SEM (cell line): ENCODE data around the genes IL27, NUPR1 and NFATC2IP.

DNA sequence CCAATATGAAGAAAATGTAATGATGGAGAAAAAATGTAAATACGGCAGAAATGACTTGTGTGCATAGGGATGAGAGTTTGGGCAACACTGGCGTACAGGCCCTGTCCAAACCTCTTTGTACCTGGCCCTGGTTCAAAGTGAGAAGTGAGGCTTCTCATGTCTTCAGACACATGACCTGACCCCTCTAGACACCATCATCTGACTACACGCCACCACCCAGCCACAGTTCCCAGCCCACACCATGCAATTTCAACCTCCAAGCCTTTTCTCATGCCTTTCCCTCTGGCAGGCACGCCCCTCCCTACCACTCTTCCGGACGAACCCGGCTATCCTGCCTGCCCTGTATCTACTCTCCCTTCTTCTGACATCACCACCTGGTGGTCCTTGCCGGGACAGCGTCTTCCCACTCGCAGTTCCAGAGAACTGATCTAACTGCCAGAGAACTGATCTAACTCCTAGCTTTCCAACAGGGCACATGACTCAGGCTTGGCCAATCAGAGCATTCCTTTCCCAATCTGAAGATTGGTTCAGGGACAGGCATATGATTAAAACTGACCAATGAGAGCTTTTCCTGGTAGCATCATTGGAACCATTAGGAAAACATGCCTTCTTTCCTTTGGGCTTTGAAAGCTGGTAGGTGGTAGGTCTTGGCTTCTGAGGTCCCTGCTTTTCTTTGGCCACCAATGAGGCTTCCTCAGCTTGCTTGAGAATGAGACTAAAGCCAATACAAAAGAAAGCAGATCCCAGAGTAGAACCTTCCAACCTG, 27.0 kb upstream of the IL21R start:
- PRO-cap: unidirectional peak, minus-strand start at position 139 of the sequence; bidirectional peak, plus-strand start at position 608 of the sequence, minus-strand start at position 428 of the sequence

GRCh38 chr16:27449452-27450277, 47.7 kb downstream of the IL21R start:
- PRO-cap: no peak

DNA sequence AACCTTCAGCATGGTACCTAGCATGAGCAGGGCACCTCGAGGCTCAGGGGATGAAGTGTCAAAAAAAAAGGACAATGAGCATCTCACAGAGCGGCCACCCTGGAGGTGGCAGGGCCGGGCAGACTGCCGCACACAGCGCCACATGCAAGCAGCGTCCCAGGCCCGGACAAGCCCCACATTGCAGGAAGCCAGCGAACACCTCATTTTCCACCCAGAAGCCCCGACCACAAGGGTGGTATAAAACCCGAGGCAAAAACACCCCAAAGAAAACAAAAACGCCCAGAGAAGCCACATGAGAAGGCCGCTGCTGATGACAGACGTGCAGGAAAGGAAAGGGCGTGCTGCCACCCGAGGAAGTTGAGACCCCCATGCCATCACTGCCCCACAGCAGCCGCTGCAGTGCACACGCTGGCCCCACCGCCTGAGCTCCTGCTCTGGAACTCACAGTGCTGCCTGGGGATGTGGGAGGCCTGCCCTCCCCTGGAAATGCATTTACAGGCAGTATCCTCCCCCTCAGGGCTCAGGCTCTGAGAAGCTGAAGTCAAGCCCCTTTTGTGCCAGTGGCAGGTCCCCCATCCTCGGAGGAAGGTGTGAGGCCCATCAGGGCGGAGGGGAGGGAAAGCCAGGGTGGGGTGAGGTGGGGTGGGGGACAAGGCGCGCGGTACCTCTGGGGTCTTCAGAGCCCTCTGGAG, 61.8 kb downstream of the IL21R start:
- PRO-cap: no peak

- PRO-cap: no peak
These were observed 115.0 kb downstream of the KATNIP start for GRCh38 chr16:27665053-27665252.

- PRO-cap: no peak
These were observed 199.0 kb downstream of the KATNIP start for GRCh38 chr16:27748821-27749395.

DNA sequence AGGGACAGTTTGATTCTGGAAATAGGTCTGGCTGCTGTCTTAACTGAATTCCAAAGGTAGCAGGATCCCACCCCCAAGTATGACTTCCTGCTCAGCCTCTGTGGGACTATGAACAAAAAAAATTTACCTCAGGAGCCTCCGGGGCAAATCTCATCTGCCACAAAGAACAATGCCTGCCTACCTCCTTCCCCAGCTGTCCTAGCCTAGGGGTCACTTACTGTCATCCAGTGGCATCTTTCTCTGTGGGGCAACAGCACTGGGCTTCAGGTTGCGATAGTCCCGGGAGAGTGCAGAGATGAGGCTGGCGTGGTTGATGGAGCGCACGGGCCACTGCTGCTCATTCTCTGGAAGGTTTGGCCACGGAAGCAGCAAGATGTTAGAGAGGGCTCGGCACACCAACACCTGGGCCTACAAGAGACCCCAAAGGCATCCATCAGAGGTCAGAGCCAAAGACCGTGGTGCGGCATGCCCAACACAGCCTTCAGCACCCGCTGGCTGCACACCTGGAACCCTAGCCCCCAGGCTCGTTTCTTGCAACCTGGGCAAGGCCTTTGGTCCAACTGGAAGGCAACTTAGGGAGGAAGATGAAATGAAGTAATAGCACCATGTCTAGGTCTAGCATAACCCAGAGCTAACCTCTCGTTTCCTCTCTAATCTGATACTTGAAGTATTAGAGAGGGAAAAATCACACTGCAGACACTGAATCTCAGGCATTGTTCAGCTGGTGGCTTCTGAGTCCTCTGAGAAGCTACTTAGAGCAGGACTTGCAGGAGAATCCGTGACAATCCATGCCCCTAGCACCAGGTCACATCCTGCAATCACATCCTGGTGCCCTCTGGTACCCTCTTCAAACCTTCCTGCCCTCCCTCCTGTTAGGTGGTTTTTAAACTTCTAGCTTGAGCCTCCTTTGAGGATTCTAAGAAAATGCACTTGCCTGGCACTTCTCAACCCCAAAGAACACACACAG, 48.4 kb upstream of the GSG1L start:
- PRO-cap: no peak

GRCh38 chr16:28131866-28132667, 68.6 kb upstream of the GSG1L start:
- PRO-cap: no peak

DNA sequence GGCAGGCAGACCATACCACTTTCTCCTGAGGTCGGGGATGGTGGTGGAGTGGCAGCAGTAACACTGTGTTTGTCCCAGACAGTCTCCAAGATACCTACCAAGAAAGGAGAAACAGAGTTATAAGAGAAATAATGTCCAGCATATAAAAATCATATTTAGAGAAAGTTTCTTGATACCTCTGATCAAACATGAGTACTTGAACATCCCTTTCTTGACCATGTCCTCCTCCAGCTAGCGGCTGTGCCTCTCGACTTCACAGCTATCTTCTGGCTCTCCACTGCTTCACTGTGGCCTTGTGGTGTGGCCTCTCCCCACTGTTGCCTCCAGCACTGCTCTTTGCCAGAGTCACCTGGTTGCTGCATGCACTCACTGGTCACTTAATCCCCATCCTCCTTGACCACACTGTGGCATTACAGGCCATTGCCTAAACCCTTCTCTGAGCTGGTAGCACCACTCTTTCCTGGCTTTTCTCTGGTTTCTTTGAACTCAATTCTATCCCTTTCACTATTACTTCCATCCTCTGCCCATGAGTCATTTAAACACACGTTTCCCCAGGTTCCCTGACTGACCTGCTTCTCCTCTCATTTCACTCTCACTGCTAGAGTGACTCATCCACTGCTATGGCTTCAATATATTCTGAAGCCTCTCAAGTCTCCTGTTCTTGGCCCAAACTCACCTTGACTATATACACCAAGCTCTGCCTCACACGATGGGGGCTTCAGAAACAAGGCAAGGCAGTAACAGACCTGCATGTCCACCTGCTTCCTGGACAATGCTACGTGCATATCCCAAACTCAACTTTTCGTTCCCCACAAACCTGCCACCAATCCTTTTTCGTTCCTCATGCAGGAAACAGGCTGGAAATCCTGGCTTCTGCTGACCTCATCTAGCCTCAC, 45.0 kb downstream of the XPO6 start:
- PRO-cap: no peak

DNA sequence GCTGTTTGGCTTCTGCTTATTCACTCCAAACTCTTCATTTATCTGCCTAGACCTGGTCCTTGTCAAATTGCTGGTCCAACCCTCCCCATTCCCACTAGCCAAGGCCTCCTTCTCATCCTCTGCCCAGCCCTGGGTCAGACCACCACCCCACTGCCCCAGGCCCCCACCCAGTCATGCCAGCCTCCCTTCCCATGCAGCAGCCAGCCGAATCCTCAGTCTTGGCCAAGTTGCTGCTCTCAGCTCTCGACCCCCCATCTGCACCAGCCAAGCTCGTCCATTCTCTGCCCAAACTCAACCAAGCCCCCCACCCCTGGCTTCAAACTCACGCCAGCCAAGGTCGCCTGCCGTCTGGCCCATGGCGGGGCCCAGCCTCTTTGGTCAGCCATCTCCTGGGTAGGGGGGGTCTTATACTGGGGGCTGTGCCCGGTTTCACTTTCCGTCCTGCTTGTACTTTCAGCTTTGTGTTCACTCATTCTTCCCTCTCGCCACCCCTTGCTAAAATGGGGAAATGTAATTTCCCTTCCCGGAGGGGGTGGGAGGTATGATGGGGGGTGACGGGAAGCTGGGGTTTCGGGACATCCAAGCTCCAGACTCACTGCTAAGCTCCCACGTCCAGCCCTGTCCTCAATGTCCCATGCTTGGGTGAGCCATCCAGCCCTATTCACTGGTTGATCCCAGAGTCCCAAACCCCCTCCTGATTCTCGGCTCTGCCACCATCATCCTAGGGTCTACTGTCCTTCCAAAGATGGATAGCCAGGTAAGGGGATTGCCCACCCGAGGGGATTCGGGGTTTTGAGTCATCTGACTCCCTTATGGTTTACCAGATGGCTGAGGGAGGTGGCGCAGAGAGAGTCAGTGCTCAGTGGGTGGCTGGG, at the start of gene IL27:
TSS of gene IL27 (minus strand) at position 380 of the 875 bp plus-strand sequence.
- PRO-cap: no peak

GRCh38 chr16:28526522-28526857, 12.3 kb downstream of the NUPR1 start:
- PRO-cap: no peak

DNA sequence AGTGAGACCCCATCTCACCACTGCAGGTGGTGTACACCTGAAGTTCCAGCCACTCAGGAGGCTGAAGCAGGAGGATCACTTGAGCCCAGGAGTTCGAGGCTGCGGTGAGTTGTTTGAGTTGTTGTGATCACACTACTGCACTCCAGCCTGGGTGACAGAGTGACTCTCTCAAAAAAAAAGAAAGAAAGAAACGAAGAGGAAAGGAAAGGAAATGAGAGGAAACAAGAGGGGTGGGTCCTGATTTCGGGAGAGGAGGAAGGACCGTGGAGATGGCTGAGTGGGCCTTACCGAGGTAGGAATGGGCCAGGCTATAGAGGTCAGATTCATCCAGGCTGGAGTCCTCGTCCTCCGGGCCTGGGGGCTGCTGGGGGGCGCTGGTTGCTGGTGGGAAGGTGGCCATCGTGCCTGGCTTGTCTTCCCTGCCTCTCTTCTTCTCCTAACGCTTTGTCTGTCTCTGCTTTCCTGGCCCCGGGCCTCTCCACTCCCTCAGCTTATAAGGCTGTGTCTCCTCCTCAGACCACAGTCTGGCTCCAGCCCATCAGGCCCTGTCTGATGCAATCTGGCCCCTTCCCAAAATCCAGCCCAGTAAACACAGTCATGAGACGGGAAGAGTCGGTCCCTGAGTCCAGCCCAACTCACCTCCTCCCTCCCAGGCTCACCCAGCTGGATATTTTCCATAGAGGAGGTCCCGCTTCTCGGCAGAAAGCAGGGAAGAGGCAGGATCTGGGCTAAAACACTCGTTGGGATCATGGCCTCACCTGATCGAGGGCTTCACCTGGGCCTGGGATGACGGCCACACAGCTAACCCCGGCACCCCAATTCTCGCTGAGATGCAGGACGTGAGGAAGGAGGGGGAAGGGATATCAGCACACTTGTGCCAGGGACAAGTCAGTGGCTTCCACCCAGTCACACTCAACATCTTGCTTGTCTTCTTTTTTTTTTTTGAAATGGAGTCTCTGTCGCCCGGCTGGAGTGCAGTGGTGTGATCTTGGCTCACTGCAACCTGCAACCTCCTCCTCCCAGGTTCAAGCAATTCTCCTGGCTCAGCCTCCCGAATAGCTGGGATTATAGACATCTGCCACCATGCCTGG, at the start of gene NUPR1:
TSS of gene NUPR1 (minus strand) at position 467 of the 1,091 bp plus-strand sequence.
- PRO-cap: no peak

DNA sequence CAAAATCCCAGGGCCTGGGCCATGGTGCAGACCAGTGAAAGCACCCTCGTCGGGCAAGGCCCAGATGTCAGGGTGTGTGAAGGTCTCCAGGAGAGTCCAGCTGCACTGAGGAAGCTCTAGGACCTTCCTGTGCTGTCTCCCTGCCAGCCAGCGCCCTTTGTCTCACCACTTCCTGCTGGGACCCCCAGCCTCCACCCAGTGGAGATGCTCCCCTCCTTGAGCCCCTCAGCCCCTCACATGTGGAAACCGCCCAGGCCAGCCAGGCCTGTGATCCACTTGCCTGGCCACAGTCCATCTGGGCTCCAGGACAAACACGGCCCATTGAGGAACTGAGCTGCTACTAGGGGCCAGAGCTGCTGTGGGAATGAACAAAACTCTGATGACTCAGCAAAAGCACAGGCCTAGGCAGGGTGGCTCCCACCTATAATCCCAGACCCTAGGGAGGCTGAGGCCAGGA, 733 bp downstream of the SULT1A1 start:
- PRO-cap: no peak

- PRO-cap: no peak
These were observed 947 bp upstream of the SULT1A1 start for GRCh38 chr16:28610697-28611285.

DNA sequence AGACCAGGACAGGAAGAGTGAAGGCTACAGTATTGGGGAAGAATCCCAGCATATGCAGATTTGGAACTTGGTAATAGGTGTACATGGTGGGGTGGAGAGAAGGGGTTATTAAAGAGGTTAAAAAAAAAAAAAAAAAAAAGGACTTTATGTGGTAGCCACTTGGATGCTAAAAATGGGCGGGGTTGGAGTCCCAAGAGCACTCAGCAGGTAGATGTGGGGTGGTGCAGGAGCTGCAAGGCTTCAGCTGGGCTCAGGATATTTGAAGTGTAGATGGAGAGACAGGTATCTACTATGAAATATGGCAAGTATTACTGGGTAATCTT, 7.7 kb downstream of the TUFM start:
- PRO-cap: no peak

DNA sequence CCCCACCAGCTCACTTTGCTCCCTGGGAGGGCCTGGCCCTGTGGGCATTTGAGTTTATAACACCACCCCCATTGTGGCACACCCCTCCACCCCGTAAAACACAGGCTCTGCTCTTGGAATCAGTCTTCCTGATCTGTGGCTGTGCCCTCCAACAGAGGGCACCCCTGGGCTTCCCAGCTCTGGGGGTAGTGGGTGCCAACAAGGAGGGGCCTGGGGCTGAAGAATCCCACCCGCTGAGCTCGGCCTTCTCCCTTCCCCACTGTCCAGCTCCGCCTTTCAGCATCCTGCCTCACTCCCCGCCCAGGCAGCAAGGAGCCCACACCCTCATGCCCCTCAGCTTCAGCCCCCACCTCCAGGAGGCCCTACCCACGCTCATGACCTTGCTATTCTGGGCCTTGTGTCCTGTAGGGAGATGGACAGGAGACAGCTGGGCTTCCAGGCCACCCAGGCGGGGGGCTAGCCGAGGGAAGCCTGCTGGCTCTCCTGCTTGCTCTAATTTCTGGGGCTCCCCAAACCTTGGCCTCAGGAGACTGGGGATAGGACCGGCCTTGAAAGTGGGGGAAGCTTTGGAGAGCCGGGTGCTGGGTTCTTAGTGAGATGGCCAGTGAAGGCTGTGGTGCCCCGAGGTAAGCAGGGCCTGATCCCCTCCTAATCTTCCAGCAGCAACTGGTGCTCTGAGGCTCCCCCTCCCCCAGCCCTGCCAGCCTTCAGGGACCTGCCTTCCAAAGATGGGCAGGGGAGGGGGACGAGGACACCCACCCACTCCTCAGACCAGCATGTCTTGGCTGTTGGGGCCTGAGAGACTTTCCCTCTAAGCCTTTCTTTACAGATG, 2.9 kb upstream of the ATP2A1 start:
- PRO-cap: no peak

- PRO-cap: no peak
These were observed 2.1 kb upstream of the ATP2A1 start for GRCh38 chr16:28876152-28876624.

- PRO-cap: bidirectional peak, plus-strand start at chr16:28879691, minus-strand start at chr16:28879697; bidirectional peak, plus-strand start at chr16:28880043, minus-strand start at chr16:28879897
These were observed 1.5 kb downstream of the ATP2A1 start for GRCh38 chr16:28879375-28880520.

DNA sequence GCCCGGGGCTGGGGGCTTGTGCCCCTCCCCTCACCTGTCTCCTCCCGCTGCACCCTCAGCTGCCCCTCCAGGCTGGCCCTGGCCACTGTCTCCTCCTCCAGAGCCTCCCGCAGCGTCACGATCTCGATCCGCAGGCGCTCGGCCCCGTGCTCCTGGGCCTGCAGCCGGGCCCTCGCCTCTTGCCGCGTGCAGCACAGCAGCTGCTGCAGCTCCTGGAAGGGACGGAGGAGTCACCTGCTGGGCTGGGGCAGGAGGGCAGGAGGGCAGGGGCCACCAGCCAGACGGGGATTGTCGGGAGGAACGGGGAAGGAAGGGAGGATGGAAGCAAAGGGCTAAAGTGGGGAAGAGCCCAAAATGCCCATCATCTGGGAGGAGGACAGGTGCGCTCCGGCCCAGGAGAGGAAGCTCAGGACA, 19.0 kb downstream of the RABEP2 start:
- PRO-cap: no peak

DNA sequence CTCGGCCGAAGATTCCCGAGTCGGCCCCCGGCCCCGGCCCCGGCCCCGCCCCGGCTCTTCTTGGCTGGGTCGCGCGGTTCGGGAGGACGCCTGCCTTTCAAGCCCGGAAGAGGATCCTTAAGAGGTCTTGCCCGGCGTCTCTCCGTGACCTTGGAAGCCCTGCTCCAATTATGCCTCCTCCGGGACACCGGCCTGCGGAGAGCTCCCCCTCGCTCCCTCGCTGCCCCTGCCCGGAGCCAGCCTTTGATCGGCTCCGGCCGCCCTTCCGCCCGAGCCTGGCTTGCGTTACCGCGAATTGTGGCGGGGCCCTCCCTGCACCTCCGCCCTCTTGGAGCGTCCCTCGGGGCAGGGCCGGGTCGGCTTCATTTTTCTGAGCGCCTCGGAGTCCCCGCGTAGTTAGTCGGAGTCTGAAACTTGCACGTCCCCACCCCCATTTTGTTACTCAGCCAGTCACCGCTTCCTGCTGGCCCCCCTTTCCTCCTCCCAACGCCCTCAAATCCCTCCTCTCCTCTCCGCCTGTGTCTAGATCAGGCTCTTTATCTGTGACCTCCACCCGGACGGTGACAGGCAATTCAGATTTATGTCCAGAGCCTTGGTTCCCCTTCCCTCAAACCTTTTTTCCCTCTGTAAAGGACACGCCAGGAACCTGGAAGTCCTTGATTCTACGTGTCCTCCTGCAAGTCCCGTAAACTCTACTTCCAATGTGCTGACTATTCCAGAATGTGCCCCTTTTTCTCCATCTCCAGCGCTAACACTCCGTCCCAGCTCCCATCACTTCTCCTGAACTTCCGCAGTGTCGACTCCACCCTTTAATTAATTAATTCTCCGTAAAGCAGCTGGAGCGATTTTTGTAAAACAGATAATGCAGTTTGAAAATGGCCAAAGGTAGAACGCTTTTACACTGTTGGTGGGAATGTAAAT, 535 bp upstream of the RABEP2 start:
- PRO-cap: bidirectional peak, plus-strand start at position 100 of the sequence, minus-strand start outside the sequence; bidirectional peak, plus-strand start at position 539 of the sequence, minus-strand start at position 409 of the sequence

DNA sequence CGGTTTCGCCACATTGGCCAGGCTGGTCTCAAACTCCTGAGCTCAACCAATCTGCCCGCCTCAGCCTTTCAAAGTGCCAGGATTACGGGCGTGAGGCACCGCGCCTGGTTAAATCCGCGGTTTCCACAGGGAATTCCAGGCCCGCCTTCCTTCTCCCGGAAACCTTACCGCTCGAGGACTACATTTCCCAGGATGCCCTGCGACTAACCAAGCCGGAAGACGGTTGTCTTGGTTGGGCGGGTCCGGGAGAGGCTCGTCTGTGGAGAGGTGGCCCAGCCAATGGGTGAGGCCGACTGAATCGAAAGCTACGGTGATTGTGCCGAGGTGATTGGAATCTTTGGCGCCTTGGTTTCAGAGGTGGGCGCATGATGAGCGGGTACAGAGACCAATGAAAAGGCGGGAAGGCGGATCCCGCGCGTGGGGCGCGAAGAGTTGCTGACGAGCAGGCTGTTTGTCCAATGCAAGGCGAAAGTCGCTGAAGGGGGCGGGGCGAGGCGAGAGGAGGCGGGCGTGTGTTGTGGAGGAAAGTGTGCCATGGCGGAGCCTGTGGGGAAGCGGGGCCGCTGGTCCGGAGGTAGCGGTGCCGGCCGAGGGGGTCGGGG, at the start of gene NFATC2IP:
TSS of gene NFATC2IP (plus strand) at position 460 of the 602 bp plus-strand sequence.
- PRO-cap: bidirectional peak, plus-strand start at position 530 of the sequence, minus-strand start at position 180 of the sequence